Subcutaneous adipose tissue (tissue), 3 donors: Measurements from ENCODE around the genes C2CD4C, FSTL3 and PRSS57.

- PRO-cap: no peak
- RAMPAGE, long total RNA, 3 experiments: start-site peak on the minus strand in 2 of 3 experiments, at chr19:70940-70960 at its widest, 85 to 95 reads per replicate
Measured at GRCh38 chr19:70743-71201, 36.1 kb upstream of the OR4F17 start.

GRCh38 chr19:308496-308980 lies 17.3 kb upstream of the PLPP2 start:
- PRO-cap: no peak
- RAMPAGE, long total RNA, 3 experiments: no peak in any of the 3 experiments

DNA sequence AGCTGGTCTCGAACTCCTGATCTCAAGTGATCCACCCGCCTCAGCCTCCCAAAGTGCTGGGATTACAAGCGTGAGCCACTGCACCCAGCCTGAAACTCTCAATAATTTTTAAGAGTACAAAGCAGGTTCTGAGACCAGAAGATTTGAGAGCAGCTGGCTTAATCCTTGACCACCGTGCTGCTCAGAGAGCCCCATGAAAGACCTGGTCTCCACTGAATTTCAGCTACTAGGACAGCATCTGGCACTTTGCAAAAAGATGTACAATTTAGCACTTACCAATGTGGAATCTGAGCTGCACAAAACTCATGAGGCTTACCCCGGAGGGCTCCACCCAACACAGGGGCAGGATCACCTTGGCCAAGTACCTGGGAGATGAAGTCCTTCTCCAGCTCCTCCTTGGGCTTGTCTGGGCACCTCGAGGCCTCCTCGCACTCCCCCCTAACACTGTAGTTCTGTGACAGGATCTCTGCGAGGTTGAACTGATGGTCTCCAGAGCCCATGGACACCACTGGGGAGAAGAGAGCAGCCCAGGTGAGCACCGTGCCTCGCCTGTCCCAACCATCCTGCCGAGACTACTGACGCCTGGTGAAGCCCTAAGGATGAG lies 10.5 kb downstream of the MIER2 start:
- PRO-cap: no peak
- RAMPAGE, long total RNA, 3 experiments: start-site peak on the minus strand in 1 of 3 experiments, centred at position 451 of the sequence, 7 reads per replicate

DNA sequence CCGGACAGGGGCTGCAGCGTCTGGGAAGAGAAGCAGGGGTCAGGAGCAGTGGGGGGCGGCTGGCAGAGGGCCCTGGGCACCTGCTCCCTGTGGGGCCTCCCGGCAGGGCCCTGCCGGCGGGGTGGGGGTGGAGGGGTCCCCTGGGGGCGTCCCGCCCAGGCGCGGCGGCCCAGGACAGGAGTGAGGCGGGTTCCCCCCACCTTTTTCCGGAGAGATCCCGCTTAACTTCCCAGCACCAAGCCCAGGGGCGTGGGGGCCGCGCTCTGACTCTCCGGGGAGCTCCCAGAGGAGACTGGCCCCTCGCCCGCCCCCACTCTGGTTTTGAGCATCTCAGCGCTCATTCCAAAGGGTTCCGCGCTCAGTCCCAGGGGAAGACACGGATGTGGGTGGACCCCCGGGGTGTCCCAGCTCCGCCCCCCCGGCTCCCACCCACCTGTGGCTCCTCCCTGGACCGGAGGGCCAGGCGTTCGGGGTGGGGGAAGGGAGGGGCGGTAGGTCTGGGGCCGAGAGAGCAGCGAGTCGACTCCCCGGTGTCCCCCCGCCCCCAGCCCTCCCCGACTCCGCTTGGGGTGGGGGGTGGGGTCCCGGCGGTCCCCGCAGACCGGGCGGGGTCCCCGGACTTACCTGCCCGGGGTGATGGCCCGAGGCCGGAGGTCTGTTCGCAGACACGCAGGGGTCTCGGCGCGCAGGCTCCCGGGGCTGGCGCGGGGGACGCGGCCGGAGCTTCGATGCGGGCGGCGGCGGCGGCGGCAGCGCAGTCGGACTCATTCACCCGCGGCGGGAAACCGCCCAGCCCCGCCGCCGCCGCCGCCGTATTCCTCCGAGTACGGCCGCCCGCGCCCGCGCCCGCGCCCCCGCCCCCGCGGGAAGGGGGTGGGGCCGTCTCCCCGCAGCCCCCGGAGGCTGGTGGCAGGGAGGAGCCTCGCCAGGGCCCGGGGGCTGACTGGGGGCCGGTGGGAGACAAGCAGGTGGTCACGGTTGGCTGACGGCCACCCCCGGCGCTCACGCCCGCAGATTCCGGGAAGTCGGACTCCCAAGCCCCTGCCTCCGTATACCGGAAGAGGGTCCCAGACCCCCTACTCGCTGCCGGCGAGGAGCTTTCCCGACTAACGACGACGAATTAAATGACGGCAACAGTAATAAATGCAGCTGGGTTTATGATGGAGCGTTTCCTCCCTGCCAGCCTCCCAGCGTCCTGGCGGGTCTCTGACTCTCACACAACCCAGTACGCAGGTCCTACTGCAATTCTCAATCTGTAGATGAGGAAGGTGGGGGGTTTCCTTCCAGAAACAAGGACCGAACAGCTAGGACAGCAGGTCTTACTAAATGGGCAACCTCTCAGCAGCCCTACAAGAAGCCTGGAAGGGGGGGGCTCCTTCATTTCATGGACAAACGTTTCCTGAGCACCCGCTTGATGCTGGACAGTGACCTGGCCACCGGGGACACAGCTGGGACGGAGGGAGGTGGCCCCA lies at the start of gene C2CD4C:
TSS of gene C2CD4C (minus strand) at position 766 of the 1,472 bp plus-strand sequence.
- PRO-cap: bidirectional peak, plus-strand start at position 901 of the sequence, minus-strand start at position 766 of the sequence
- RAMPAGE, long total RNA, 3 experiments: no peak in any of the 3 experiments

GRCh38 chr19:461508-462310 lies 876 bp upstream of the SHC2 start:
- PRO-cap: bidirectional peak, plus-strand start at chr19:462070, minus-strand start at chr19:461943
- RAMPAGE, long total RNA, 3 experiments: no peak in any of the 3 experiments

DNA sequence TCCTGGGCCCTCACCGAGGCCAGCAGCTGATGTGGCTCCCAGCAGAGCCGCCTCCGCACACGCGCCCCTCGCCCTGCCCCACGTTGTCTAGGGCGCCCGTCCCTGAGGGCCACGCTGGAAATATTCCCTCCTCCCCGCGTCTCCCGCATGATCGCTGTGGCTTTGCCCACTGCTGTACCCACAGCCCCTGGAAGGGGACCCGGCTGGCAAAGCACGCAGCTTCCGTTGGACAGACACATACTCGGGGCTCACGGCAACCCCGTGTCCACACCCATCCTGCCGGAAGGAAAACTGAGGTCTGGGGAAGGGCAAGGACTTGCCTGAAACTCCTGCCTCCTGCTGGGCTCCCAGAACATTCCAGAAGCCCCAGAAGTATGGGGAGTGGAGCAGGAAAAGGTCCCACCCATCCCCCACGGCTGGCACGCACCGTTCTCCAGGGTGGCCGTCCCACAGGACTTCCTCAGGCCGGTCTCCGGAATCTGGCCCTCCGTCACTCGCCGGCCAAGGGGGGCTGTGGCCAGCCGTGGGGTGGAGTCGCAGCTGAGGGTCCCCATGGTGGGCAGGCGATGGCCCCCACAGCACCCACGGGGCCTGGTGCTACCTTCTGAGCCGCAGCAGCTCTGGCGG lies 476 bp downstream of the ODF3L2 start:
- PRO-cap: no peak
- RAMPAGE, long total RNA, 3 experiments: no peak in any of the 3 experiments

- PRO-cap: no peak
- RAMPAGE, long total RNA, 3 experiments: no peak in any of the 3 experiments
Measured at GRCh38 chr19:518789-519542, 11.7 kb downstream of the TPGS1 start.

GRCh38 chr19:535572-536046 lies 4.0 kb downstream of the CDC34 start:
- PRO-cap: no peak
- RAMPAGE, long total RNA, 3 experiments: no peak in any of the 3 experiments

DNA sequence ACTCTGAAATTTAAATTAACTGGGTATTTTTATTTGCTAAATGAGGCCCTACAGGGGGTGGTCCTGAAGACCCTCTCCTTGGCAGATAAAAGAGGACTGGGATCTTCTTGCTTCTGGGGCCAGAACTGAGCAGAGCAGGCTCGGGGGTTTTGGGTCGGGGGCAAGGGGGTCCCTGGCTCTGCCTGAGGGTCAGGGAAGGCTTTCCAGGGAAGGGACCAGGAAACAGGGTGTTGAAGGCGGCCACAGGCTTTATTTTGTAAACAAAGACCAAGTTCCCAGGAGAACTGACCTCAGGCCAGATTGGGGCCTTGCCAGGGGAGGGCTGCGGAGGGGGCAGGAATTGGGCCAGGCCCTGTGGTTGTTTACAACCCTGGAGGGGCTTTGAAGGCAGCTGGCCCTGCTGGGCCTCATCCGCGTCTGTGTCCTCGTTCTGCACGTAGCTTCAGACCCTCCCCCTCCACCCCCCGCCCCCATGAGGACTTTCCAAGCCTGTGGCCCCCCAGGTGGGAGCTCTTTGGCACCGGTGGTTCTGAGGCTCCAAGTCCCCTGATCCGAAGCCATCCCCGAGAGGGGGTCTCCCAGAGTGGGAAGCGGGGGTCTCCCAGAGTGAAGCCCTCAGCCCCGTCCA lies 13.7 kb upstream of the BSG start:
- PRO-cap: no peak
- RAMPAGE, long total RNA, 3 experiments: no peak in any of the 3 experiments

- PRO-cap: no peak
- RAMPAGE, long total RNA, 3 experiments: no peak in any of the 3 experiments
Measured at GRCh38 chr19:604805-605589, 15.3 kb downstream of the HCN2 start.

GRCh38 chr19:610570-611736 lies 21.3 kb downstream of the HCN2 start:
- PRO-cap: unidirectional peak, plus-strand start at chr19:611436
- RAMPAGE, long total RNA, 3 experiments: no peak in any of the 3 experiments

GRCh38 chr19:623740-624195 lies 9.6 kb downstream of the POLRMT start:
- PRO-cap: unidirectional peak, minus-strand start at chr19:623936
- RAMPAGE, long total RNA, 3 experiments: no peak in any of the 3 experiments

- PRO-cap: no peak
- RAMPAGE, long total RNA, 3 experiments: no peak in any of the 3 experiments
Measured at GRCh38 chr19:646824-647103, 7.1 kb downstream of the FGF22 start.

DNA sequence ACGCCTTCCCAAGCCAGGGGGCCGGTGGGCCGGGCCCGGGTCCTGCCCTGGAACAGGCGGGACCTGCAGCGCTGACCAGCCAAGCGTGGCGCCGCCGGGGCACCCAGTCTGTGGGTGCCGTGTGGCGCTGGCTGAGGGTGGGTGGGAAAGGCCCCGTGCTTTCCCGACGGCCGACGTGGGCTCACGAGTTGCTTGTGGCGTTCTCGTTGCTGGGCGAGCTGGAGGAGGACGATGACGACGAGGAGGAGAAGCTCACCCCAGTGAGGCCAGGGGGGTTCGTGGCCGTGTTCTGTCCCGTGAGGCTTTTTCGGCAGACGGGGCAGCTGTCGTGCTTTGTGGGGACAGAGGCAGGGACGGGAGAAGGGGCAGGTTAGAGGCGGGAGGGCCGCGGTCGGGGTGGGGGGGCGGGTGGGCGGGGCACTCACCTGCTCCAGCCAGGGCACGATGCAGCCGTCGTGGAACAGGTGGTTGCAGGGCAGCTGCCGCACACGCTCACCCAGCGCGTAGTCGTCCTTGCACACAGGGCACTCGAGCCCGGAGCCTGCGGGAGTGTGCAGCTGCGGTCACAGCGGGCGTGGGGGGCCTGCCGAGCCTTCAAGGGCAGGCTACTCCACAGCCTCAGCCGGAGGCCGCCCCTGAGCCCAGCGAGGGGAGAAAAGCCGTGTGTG lies 8.4 kb downstream of the FGF22 start:
- PRO-cap: no peak
- RAMPAGE, long total RNA, 3 experiments: no peak in any of the 3 experiments

GRCh38 chr19:662084-662582 lies 881 bp downstream of the RNF126 start:
- PRO-cap: no peak
- RAMPAGE, long total RNA, 3 experiments: no peak in any of the 3 experiments

DNA sequence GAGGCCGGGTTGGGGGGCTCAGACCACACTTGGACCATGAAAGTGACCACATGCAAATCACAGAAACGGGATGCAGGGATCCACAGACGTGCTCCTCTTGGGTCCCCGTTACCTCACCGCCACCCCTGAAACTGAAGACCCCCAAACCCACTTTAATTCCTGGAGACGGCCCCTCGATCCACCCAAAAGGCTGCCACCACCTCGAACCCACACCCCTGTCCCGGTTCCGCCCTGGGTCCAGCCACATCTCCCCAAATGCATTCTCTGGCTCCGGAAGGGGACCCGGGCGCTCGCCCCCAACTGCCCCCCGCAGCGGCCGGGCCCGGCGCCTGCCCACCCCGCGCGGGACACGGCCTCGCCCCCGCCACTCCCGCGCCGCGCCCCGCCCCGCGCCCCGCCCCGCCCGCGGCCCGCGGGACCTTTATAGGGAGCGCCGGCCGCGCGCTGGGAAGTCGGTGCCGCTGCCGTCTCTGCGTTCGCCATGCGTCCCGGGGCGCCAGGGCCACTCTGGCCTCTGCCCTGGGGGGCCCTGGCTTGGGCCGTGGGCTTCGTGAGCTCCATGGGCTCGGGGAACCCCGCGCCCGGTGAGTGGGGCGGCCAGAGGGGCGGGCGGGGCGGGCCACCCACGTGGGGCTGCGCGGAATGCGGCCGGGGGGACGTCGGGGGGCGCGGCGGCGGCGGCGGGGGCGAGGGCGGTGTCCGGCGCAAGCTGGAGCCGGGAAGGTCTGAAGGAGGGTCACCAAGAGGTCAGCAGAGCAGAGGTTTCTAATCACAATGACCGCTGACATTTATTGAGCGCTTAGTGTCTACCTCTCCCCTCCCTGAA lies at the start of gene FSTL3:
TSS of gene FSTL3 (plus strand) at position 450 of the 826 bp plus-strand sequence.
- PRO-cap: bidirectional peak, plus-strand start at position 450 of the sequence, minus-strand start at position 331 of the sequence
- RAMPAGE, long total RNA, 3 experiments: start-site peak on the plus strand in 1 of 3 experiments, centred at position 451 of the sequence, 16 reads per replicate

DNA sequence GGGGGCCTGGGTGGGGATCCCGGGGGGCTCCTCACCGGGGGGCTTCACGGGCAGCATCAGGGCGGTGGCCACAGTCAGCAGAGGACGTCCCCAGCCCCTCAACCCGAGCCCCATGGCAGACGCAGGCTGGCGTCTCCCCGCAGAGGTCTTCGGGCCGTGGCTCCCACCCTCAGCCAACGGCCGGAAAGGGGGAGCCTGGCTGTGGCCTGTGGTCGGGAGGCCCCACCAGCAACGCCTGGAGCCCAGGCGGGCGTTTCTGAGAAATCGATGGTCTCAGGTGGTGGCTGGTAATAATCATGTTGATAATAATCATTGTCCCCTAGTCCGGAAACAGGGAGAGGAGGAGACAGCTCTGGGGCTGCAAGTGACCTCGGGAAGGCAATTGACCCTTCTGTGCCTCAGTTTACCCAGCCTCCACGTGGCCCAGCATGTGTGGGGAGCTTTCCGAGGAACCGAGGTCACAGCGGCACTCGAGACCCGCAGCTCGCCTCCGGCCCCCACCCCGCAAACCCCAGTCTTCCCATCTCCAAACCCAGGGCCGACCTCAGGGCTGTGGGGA lies at the start of gene PRSS57:
TSS of gene PRSS57 (minus strand) at position 136 of the 559 bp plus-strand sequence.
- PRO-cap: no peak
- RAMPAGE, long total RNA, 3 experiments: no peak in any of the 3 experiments

DNA sequence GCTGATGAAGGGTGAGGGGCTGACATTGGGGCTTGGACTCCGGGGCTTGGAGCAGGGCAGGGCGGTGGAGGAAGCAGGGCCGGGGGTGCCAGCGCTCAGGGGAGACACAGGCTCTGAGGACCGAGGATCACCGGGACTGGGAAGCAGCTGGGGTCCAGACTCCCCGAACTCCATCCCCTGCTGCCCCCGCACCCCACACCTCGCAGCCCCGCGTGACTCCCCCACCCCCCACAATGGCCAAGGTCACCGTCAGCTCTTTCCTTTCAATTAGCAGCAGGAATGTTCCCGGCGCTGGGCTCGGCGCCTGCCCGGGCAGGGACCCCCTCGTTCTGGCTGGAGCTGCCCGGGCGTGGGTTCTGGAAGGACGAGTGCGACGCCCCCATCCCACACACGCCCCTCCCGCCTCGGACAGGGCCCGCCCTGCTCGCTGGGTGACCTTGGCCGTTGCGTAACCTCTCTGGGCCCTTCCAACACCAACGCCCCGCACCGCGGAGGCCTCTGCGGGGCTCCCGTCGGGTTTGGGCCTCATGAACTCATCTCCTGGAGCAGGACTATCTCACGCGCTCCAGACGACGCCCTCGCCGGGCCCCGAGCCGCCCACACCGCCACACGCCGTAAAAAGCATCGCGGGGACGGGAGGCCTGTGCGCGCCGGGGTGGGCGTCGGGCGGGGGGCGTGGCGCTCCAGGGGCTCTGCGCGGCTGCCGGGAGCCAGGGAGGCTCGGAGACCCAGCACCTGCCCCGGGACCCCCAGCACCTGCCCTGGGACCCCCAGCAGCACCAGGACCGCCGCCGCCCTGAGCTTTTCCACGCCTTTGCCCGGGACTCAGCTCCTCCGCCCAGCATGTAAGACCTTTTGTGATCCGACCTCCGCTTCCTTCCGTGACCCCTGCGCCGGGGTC lies 10.3 kb downstream of the PALM start:
- PRO-cap: unidirectional peak, plus-strand start at position 554 of the sequence; unidirectional peak, plus-strand start at position 617 of the sequence
- RAMPAGE, long total RNA, 3 experiments: no peak in any of the 3 experiments

GRCh38 chr19:781082-781449 lies 16.2 kb upstream of the PTBP1 start:
- PRO-cap: no peak
- RAMPAGE, long total RNA, 3 experiments: no peak in any of the 3 experiments

GRCh38 chr19:791588-792216 lies 5.5 kb upstream of the PTBP1 start:
- PRO-cap: no peak
- RAMPAGE, long total RNA, 3 experiments: no peak in any of the 3 experiments